Cytotoxic T cell (primary cell): ENCODE results near the gene LACTBL1.

- PRO-cap, 2 experiments, result no peak in any of the 2 experiments
Measured at GRCh38 chr1:21310663-21311165, 20.5 kb upstream of the ECE1 start.

DNA sequence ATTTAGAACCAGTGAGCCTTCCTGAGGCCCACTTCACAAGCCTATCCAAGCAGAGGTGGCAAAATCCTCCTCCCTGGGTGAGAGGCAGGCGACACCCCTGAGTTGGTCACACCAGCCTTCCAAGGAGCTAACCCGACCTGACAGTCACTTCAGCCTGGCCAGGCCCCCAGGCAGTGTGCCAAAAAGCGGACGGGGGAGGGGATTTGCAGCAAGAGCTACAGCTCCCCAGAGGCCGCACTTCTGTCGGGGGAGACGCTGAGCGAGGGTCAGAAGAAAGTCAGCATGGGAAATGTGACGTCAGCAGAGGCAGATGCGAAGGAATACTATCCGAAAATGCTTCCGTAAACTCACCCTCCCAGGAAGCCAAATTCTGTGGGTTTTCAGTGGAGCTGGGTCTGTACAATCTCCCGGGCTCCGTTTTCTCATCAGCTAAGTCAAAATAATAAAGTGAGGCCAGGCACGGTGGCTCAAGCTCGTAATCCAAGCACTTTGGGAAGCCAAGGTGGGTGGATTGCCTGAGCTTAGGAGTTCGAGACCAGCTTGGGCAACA lies 28.4 kb upstream of the ECE1 start:
- PRO-cap, 2 experiments, result no peak in any of the 2 experiments

DNA sequence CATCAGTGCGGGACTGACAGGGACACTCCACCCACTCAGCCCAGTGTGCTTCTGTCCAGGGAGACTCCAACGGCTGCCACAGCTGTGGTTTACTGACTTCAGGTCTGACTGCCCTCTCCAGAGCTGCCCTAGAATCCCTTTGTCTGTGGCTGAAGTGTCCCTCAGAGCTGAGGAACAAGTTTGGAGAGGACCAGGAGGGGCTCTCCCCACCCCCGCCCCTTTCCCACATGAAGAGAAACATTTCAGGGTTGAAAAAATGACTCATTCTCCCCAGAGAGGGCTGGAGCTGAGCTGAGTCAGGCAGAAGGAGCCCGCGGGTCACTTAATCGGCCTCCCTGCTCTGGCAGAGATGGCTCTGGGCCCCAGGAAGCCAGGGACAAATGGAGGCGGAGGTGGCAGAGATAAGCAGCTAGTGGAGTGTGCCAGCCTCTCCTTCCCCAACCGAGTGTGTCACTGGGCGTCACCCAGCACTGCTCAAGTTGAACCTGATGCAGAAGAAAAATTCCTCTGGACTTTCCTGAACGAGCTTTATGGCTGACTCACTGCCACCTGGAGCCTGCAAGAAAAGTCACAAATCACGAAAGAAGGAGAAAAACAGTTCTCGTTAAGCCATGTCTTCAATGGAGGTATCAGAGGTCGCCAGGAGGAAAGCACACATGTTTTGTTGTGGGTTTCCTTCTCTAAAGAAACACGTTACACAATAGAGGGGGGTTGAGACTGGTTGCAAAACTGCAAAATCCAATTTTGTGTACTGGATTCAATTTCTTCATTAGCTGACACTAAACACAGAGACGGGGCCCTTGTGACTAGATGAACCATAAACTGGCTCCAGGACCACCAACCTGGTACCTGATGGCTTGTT lies 34.3 kb upstream of the ECE1 start:
- PRO-cap, 2 experiments, result peak in 1 of 2 experiments; most common plus-strand start position 273 of the sequence (in 1); most common minus-strand start position 658 of the sequence (in 1)

GRCh38 chr1:21622327-21622868 lies 46.8 kb downstream of the RAP1GAP start:
- PRO-cap, 2 experiments, result no peak in any of the 2 experiments

- PRO-cap, 2 experiments, result no peak in any of the 2 experiments
Measured at GRCh38 chr1:21669719-21670457, 731 bp upstream of the RAP1GAP start.

GRCh38 chr1:21678760-21679285 lies 9.7 kb upstream of the RAP1GAP start:
- PRO-cap, 2 experiments, result no peak in any of the 2 experiments

GRCh38 chr1:21728311-21728830 lies 54.6 kb downstream of the USP48 start:
- PRO-cap, 2 experiments, result no peak in any of the 2 experiments

GRCh38 chr1:21898373-21899123 lies 38.6 kb downstream of the HSPG2 start:
- PRO-cap, 2 experiments, result no peak in any of the 2 experiments

DNA sequence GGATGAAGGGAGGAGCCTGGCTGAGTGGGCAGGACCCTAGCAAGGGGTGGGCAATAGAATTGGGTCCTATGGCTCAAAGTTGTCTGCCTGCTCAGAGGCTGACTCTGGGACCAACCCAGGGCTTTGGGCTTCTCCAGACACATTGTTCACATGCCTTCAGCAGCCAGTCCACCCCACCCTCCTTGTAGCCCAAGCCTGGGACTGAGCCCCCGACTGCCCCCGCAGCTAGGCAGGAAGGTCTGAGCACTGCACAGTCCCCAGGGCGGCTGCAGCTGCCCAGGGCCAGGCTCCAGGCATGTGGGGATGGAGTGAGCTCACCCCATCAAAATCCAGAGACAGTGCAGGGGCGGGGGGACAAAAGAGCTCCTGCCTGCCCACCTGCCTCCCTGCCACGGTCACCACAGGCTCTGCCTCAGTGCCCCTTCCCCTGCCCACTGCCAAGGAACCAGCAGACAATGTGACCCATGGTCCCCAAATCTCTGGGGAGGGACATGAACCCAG lies 35.6 kb downstream of the HSPG2 start:
- PRO-cap, 2 experiments, result no peak in any of the 2 experiments

- PRO-cap, 2 experiments, result no peak in any of the 2 experiments
Measured at GRCh38 chr1:21902005-21902864, 34.9 kb downstream of the HSPG2 start.

DNA sequence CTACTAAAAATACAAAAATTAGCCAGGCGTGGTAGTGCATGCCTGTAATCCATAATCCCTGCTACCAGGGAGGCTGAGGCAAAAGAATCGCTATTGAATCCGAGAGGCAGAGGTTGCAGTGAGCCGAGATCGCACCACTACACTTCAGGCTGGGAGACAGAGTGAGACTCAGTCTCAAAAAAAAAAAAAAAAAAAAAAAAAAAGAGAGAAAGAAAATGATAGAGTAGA lies 10.6 kb downstream of the HSPG2 start:
- PRO-cap, 2 experiments, result no peak in any of the 2 experiments

DNA sequence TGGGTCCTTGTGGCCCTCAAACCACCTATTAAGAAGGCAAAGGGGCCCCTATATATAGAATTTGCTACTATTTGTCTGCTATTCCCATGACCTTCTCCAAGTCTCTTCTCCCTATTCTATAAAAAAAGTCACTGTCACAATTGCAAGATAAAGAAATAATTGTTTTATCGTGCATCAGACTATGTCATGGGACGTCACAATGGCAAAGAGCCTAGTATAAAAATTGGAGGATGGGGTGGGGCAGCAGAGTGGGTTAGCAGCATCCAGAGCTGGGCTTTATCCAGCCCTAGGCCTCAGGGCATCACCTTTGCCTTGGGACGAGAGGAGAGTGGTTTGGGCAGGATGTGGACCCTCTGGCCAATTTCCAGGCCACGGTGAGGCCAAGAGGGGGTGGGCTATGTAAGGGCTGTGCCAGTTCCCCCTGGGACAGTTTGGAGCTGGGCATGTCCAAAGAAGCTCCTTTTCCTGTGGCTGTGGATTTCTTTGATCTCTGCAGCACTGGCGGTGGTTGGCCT lies 25.7 kb downstream of the WNT4 start:
- PRO-cap, 2 experiments, result no peak in any of the 2 experiments

- PRO-cap, 2 experiments, result no peak in any of the 2 experiments
Measured at GRCh38 chr1:22259852-22260117, 116.9 kb upstream of the WNT4 start.

DNA sequence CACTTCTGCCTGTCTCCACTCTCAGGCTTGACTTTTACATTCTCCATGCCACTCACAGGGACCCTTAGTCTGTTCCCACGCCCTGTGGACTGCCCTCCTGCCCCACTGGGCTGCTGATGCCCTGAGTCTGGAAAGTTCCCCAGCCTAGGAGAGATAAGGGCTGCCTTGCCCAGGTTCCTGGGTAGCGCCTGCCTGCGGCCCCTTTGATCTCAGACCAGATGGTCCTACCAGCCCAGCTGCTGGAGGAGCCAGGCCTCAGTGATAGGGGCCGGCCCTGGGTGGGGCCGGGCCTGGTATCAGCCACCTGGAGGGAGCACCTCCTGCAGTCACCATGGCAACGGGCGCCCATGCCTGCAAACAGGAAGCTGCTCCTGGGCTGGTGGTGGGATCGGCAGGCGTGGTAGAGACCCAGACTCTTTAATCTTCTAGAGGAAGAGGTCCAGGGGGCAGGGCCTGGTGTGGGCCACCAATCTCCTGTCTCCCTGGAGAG lies 119.6 kb upstream of the WNT4 start:
- PRO-cap, 2 experiments, result no peak in any of the 2 experiments

- PRO-cap, 2 experiments, result no peak in any of the 2 experiments
Measured at GRCh38 chr1:22472664-22473139, 21.1 kb downstream of the ZBTB40 start.

DNA sequence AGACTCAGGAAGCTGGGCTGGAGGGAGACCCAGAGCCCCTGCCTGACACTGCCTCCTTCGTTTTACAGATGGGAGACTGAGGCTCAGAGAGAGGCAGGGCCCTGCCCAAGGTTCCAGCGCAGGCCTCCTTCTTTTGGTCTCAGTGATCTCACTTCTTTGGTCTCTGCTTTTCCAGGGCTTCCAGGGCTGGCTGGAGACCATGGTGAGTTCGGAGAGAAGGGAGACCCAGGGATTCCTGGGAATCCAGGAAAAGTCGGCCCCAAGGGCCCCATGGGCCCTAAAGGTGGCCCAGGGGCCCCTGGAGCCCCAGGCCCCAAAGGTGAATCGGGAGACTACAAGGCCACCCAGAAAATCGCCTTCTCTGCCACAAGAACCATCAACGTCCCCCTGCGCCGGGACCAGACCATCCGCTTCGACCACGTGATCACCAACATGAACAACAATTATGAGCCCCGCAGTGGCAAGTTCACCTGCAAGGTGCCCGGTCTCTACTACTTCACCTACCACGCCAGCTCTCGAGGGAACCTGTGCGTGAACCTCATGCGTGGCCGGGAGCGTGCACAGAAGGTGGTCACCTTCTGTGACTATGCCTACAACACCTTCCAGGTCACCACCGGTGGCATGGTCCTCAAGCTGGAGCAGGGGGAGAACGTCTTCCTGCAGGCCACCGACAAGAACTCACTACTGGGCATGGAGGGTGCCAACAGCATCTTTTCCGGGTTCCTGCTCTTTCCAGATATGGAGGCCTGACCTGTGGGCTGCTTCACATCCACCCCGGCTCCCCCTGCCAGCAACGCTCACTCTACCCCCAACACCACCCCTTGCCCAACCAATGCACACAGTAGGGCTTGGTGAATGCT lies 7.8 kb downstream of the C1QB start:
- PRO-cap, 2 experiments, result no peak in any of the 2 experiments

GRCh38 chr1:22831883-22832451 lies 121.3 kb downstream of the EPHB2 start:
- PRO-cap, 2 experiments, result no peak in any of the 2 experiments

DNA sequence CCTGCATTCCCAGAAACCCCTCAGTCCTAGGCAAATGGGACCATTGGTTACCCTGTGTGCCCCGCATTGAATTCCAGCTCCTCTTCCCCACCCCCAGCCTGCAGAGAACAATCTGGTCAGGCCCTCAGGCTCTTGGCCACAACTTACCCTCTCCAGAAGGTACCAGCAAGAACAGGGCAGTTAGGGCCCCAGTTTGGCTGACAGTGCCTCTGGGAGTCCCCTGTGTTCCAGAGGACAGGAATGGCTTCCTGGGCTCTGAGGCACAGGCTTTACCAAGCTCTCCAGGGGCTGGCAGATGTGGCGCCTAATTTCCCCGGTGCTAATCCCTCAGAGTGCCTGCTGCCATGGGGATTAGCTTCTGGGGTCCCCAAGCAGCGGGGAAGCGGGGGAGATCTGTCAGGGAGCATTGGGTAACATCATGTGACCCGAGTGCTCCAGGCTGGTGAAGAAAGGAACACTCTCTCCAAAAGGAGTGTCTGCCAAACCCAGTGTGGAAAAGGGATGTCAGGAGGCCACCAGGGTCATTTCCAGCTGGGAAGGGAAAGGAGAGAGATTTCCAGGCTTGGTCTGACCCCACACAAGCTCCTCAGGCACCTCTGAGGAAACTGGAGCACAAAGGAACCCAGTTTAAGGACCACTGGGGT lies at the start of gene LACTBL1:
Gene LACTBL1 (minus strand): TSS at position 242 of the 644 bp plus-strand sequence.
- PRO-cap, 2 experiments, result no peak in any of the 2 experiments

DNA sequence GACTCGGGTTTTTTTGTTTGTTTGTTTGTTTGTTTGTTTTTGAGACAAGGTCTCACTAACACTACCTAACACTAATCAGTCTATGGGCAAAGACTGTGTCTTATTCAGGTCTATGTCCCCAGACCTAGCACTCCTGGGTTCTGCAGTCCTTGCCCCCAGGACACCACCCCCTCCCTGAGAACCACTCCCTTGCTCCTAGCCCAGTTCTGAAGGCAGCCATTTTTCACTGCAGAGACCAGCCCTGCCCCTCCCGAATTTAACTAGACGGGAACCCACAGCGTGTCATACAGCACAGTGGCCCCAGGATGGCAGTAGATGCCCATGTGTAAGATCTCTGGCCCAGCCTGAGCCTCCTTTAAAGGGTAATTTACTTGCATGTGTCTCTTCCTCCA lies 3.6 kb upstream of the LACTBL1 start:
- PRO-cap, 2 experiments, result no peak in any of the 2 experiments

GRCh38 chr1:23019973-23020474 lies 756 bp downstream of the KDM1A start:
- PRO-cap, 2 experiments, result no peak in any of the 2 experiments